ENCODE data around the gene AGPAT2.

- RRBS = no CpG with 5 or more reads among the region's 4 CpGs
Measured at GRCh38 chr9:136328025-136328247, 597 bp downstream of the GPSM1 start.

DNA sequence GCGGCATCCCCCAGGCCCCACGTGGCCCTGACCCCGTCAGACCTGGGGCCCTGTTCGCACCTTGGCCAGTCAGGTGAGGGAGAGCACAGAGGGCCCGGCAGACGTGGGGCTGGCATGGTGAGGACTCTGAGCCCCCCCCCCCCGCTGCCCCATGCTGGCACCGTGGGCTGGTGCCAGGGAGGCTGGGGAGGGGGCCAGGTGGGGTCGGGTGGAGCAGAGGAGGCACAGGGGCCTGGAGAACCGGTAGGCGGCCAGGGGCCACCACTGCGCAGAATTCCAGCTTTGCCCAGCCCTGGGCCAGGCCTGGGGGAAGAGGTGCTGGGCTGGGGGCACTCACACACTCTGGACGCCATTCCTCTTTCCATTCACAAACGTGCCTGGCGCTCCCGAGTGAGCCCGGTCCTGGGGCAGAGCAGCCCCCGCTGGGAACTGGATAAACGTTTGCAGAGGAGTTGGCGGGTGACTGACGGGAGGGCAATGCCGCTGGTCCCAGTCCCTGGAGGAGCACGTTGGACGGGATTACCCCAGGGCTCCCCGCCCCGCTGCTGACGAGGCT is 4.0 kb downstream of the GPSM1 start:
- RRBS = no CpG with 5 or more reads among the region's 27 CpGs

DNA sequence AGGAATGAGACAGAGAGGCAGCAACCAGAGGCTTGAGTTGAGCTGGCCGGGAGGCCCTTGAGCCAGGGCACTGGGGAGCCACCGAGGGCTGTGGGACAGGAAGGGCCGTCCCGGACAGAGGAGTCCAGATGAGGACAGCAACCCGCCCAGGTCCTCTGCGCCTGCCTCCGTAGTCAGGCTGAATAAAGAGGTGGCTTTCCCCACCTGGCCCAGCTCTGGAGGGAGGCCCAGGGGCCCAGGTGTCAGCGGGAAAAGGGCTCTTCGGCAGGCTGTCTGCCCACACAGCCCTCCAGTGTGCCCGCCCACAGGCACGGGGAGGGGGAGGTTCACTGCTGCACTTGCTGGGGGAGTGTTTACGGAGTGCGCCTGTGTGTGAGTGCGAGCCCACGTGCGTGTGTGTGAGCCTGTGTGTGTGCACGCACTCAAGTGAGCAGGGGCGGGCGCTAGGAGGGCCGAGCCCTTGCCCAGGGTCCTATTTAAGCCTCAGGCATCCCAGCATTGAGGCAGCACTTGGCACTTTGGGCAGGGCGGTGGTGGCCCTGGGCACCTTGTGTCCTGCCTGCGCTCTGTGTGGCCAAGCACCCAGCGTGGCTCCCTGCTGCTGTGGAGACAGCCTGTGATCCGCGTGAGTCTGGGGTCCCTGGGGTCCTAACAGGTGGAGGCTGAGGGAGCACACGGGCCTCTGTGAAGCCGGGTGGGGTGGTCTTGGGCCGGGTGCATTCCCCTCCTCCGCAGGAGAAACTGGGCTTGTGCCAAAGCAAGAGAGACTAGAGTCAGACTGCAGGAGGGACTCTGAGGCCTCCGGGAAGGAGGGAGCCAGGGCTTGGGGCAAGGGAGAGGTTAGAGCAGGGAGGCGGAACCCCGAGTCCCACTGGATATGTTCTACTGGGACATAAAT is 10.8 kb downstream of the DNLZ start:
- RRBS = 60% methylated on average over 7 of the region's 32 CpGs

GRCh38 chr9:136359773-136360549 is 3.6 kb downstream of the DNLZ start:
- RRBS = 55% methylated on average over 3 of the region's 33 CpGs

DNA sequence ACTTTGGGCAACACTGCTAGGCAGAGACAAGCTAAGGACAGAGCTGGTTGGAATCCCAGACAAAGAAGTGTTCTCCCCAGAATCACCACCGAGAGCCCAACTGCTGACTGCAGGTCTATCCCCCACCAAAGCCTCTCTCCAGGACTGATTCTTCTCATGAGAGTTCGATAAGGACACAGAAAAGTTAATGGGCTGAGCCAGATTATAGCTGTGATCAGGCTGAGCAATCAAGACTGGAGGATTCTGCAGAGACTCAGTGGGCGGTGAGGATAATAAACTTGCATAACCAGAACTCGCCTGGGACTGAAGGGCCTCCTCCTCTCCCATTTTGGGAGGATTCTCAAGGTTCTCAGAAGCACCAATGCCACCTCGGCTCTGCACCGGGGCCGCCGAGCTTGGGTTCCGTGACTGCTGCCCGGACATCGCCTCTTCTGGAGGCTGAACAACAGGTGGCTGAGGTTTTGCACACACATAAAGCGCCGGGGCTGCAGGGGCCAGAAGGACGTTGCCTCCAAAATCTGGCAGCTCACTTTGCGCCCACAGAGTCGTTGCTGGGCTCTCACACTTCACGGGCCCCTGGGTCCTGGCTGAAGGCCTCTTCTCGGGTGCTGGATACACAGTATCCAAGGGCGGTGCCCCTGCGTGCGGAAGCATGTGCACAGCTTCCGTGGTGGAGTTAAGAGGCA is 7.8 kb downstream of the SEC16A start:
- RRBS = 96% methylated on average over 8 of the region's 22 CpGs

DNA sequence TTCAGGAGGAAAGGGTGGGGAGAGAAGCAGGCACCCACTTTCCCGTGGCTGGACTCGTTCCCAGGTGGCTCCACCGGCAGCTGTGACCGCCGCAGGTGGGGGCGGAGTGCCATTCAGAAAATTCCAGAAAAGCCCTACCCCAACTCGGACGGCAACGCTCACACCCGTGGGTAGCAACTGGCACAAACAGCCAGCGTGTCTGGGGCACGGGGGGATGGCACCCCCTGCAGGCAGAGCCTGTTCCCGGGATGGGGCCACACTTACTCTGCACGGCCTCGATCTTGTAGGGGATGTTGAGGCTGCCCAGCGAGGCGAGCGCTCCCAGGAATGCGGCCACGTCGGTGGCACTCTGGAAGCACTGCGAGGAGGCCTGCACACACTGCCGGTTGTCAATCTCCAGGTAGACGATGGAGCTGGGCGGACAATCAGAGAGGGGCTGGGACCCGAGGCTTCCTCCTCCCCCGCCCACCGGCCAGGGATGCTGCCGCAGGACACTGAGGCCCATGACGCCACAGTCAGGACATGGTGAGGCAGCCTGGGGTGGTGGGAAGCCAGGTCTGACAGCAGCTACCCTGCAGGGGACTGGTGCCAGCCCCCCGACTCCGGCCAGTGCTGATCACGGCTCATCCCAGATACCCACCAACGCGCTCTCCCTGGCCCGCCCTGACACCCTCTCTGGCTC is 20.2 kb upstream of the SEC16A start:
- RRBS = 89% methylated on average over 5 of the region's 36 CpGs

DNA sequence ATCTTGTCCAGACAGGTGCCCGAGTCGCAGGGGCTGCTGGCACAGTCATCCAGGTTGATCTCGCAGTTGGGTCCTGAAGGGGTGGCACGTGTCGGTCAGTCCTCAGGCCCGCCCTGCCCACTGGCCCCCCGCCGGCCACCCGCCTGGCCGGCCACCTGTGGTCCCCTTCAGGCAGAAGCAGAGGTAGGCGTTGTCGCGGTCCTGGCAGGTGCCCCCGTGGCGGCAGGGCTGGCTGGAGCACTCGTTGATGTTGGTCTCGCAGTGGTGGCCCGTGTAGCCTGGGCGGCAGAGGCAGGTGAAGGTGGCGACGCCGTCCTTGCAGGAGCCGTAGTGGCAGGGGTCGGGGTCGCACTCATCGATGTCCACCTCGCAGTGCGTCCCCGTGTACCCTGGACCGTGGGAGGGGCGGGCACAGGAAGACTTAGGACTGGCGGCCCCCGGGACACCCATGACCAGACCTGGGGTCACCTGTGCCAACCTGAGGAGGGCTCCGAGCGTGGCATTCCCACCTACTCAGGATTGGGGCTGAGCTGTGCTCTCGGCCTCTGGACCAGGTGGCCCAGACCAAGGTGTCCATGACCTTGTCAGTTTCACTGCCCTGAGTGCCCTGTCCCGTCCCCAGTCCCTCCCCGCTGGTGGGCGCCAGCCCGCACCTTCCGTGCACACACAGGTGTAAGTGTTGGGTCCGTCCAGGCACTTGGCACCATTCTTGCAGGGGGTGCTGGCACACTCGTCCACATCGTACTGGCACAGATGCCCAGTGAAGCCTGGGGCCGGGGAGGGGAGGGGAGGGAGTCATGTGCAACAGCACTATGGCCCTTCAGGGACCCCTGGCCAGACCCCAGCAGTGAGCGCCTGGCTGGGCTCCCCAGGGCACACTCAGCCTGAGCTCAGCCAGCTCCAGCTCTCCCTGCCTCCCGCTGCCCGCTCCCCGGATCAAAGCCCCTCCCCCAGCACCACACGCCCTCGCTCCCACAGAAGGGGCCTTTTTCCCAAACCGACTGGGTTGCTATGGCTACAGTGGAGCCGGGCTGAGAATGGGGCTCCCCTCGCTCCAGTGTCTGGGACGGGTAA is 30.2 kb downstream of the NOTCH1 start:
- RRBS = 43% methylated on average over 4 of the region's 55 CpGs

- RRBS = no CpG with 5 or more reads among the region's 6 CpGs
Measured at GRCh38 chr9:136548358-136548628, 2.4 kb upstream of the NOTCH1 start.

- RRBS = 68% methylated on average over 4 of the region's 19 CpGs
Measured at GRCh38 chr9:136660119-136660932, 2.4 kb upstream of the EGFL7 start.

DNA sequence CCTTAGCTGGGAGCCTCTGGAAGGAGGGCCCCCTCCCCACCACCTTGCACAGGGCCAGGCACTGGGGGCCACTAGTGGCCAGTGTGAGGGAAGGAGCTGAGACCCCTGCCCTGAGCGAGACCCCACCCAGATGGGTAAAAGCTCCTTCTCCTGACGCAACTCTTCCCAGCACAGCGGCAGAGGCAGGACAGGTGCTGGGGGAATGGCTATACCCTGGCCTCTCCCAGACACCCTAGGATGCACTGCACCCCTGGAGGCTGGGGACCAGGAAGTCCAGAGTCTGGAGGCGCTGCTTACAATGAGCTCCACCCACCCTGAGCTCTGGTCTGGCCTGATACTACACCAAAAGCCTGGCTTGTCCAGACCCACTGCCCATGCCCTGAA is 11.4 kb downstream of the AGPAT2 start:
- RRBS = no CpG with 5 or more reads among the region's 4 CpGs

DNA sequence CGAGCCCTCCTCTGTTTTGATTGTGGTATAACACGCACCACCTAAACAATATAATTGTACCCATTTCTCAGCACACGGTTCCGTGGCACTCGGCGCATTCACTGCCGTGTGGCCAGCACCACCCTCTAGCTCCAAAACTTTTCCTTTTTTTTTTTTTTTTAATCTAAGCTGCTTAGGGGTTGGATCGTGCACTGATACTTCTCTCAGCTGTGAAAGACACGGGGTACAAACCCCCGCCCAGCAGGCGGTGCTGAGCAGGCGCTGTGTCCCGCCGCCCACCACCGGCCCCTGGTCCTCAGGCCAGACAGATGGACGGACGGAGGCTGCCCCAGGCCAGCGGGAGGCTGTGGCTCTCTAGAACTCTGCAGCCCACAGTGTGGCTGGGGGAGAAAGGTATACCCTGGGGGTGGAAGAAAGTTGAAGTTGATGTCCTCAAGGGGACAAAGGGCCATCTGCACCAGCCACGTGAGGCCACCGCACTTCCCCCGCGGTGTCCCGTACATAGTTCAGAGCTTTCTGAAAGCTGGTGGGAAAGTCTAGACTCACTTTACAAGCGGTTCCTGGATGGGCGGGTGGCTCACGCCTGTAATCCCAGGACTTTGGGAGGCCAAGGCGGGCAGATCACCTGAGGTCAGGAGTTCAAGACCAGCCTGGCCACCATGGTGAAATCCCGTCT is 6.2 kb downstream of the AGPAT2 start:
- RRBS = no CpG with 5 or more reads among the region's 28 CpGs

GRCh38 chr9:136686543-136687870 is at the start of gene AGPAT2:
Gene AGPAT2, minus strand, starts transcription at chr9:136687457.
- RRBS = 3% methylated on average over 49 of the region's 137 CpGs

DNA sequence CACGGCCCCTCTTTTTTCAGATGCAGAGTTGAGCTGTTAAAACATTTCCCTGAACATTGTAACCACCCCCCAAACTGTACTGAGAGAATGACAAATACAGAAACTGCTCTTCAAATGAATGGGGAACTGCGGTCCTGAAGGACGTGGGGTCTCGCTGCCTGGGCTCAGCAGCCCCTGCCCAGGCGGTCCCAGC is 992 bp upstream of the AGPAT2 start:
- RRBS = no CpG with 5 or more reads among the region's 5 CpGs

GRCh38 chr9:136724410-136725272 is 12.3 kb downstream of the DIPK1B start:
- RRBS = no CpG with 5 or more reads among the region's 13 CpGs

DNA sequence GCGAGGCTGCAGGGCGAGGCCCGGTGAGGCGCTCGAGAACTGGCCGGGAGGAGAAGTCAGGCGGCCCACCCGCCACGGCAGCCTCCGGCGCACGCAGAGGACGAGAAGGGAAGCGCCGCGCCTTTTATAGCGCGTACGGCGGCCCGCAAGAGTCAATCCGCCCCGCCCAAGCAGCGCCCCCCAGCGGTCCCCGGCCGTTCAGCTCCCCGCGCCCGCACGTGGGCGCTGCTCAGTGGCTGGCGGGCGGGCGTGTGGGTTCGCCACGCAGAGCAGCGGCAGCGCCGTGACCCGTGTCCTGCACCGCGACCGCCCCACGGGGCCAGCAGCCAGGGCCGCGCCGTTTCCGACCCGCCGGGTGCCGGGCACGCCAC is 14.7 kb downstream of the LCN10 start:
- RRBS = under 1% methylated on average over 17 of the region's 53 CpGs

- RRBS = 4% methylated on average over 13 of the region's 39 CpGs
Measured at GRCh38 chr9:136790572-136791174, 471 bp upstream of the TMEM141 start.

DNA sequence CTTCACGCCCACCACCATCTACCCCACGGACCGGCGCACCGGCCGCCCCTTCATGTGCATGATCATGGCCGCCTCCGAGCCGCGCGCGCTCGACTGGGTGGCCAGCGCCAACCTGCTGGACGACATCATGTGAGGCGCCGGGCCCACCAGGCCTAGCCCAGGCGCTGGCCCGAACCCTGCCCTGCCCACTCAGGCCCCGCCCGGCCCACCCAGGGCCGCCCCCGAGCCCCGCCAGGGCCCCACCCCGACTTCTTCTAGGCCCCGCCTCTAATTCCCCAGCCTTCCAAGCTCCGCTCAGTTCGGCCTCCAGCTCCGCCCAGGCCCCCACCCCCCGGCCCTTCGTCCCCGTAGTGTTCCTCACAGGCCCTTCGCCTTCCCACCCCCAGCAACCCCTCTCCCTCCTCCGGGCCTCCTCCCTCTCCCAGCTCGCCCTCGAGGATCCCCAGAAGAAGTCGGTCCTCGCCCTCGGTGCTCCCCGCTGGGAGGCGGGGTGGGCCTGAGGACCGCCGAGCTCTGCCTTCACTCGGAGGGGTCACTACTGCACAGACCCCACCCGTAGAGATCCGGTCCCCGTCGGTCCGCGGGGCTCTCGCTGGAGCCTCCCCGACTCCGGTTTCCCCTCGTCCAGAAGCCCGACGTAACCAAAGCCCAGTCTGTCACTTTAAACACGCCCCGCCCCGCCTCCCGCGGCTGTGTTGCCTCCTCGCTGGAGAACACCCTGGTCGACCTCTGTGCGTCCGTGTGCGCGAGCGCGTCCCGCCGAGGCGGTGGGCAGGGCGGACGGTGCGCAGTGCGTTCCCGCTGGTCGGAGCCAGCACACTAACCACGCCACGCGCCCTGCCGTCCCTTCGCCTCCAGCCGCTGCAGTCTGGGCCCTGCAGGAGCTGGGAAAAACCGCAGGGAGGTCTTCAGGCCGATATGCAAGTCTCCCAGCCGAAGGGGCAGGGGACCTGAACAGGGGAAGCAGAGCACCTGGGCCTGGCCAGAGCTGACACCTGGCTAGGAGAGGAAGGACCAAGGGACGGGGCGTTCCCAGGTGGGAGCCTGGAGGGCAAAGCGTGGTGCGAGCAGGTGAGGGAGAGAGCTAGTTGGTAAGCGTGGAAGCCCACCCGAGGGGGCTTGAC is 1.6 kb upstream of the PHPT1 start:
- RRBS = 4% methylated on average over 23 of the region's 93 CpGs

- RRBS = 61% methylated on average over 4 of the region's 39 CpGs
Measured at GRCh38 chr9:136852661-136853863, 916 bp downstream of the MAMDC4 start.

- RRBS = 66% methylated on average over 10 of the region's 21 CpGs
Measured at GRCh38 chr9:136857004-136857646, 5.0 kb downstream of the MAMDC4 start.

DNA sequence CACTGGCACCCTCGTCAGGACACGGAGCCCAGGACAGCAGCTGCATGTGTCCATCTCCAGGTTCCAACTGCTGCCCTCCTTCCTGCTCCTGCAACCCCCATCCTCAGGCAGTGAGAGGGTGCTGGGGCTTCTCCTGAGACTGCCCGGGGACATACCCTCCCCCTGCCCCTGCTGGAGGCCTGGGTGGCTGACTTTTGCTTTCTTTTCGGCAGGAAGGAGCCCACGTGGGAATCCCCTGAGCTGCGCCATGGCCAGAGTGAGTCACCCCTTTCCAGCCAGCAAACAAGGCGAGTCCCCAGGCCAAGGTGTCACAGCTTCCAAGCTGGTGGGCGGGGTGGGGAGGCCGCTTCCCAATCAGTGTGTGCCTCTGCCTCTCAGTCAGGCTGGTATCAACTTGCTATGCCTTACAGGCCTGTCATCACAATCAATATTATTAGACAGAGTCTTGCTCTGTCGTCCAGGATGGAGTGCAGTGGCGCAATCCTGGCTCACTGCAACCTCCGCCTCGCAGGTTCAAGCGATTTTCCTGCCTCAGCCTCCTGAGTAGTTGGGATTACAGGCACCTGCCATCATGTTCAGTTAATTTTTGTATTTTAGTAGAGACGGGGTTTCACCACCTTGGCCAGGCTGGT is 3.7 kb upstream of the TRAF2 start:
- RRBS = no CpG with 5 or more reads among the region's 15 CpGs